Pericardium (tissue), 1 donor: ENCODE results near the genes TRO and ARHGEF9.

DNA sequence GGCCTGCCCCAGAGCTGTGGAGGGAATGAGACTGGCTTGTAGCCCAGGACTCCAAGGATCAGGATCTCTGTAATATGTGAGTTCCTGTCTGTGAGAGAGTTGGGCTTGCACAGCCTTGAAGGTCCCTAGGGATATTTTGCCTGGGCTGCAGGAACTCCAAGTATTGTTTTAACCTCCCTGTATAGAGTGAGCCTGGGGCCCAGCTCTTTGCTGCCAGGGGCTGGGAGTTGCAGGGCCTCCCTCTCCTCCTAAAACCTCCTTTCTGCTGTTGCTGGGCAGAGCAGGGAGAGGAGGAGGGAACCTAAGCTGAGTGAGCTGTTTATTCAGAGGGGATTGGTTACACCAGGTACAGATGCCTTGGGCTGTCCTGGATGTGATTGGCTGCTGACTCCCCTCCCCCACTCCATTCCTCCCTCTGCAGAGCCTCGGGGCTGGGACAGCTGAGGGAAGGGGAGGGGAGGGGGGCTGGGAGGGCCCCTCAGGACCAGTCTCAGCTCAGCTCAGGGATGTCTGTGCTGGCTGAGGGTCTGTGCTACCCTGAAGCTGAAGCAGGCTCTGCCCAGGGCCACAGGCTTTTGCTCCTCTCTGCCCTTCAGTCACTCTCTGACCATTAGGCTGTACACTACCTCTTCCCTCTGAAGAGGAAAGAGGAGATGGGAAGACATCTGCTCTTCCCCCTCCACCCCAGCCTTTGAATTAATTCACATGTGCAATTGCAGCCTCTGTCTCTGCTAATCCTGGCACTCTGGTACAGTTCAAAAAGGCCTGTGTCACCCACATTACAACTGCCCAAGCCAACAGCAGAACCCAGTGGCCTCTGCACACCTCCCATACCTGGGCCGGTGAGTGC is 23.4 kb downstream of the ITIH6 start:
- RRBS, result no CpG with 5 or more reads among the region's 2 CpGs

- RRBS, result 88% methylated on average over 4 of the region's 12 CpGs
These were observed 7.6 kb downstream of the MAGED2 start for GRCh38 chrX:54815148-54815496.

GRCh38 chrX:54823646-54824092 is 16.1 kb downstream of the MAGED2 start:
- RRBS, result no CpG with 5 or more reads among the region's 3 CpGs

DNA sequence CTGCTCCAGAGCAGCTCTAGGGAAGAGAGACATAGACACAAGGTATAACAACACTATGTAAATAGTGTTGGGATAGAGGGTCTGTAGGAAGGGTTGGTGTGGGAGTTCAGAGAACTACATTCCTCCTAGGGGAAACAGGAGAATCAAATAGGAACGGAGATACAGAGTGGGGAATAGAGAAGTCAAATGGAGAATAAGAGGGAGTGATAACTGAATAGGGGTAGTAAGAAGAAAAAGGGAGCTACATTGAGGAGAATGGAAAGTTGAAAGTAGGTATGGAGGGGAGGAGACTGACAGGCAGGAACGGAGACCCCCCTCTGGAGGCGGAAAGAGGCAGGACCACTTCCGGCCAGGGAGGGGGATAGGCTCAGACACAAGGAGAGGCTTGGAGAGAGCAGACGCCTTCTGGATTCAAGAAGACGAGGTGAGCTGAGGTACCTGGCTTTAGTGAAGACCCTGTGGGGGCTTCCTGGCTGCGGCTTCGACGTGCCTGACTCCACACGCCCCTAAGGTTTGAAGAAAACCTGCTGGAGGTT is at the start of gene TRO:
TRO (plus strand) TSS at position 370 of the 536 bp plus-strand sequence.
- RRBS, result no CpG with 5 or more reads among the region's 10 CpGs

GRCh38 chrX:55159569-55159768 is 1.5 kb downstream of the FAM104B start:
- RRBS, result no CpG with 5 or more reads among the region's 2 CpGs

DNA sequence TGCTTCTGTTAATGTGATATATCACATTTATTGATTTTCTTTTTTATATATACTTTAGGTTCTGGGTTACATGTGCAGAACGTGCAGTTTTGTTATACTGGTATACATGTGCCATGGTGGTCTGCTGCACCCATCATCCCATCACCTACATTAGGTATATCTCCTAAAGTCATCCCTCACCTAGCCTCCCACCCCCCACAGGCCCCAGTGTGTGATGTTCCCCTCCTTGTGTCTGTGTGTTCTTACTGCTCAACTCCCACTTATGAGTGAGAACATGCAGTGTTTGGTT is 45.0 kb downstream of the FOXR2 start:
- RRBS, result no CpG with 5 or more reads among the region's 1 CpG

DNA sequence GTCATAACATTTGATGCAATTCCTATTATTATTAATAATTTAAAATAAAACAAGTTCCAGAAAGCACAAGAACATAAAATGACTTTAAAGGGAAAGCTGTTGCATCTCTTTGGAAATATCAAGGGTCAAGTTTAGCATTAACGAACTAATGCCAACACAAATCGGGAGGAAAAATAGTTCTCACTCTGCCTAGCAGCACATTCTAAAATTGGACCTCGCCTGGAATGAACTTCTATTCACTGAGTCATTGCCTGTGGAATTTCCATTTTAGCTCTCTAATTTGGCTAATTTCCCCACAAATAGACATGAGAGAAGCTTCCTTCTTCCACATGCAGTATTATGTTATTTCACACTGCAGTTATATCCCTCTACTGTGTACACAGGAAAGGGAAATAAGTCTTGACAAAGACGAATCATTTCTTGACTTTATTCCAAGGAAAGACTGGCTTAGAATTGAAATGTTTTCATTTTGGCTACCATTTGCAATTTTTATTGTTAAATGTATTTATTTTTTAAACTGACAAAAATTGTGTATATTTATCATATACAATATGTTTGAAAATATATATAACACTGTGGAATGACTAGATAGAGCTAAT is 9.3 kb downstream of the ZXDA start:
- RRBS, result no CpG with 5 or more reads among the region's 4 CpGs

DNA sequence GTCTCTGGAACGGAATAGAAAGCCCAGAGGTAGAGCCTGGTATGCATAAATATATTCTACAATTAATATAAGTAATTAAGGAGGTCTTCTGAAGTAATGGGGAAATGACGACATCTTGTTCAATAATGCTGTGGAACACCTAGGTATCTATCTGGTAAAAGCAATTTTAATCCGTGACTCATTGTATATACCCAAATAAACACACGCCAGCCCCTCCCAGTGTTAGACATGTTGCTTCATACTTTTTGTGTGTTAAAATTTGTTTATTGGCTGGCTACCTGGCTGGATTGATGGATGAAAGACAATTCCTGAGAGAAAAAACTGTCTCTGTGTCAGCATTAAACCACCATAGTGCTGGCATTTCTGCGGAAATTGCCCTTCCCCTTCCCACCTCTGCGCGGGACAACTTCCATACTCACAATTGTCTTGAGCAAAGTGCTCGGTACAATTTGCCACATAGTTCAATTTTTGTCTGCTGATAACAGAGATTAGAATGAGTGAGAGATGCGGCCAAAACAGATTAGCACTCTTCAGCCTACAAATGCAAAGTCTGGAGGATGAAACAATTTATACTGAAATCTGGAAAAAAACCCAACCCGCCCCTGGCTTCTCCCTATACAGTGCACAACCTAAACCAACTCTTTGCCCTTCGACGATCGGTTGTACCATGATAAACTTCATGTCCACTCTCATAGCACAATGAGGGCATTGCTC is 500 bp upstream of the ZXDA start:
- RRBS, result no CpG with 5 or more reads among the region's 13 CpGs

DNA sequence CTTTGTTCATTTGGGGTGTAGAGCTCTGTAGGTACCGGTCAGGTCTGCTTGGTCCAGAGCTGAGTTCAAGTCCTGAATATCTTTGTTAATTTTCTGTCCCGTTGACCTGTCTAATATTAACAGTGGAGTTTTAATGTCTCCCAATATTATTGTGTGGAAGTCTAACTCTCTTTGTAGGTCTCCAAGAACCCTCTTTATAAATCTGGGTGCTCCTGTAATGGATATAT is 387.1 kb downstream of the SPIN4 start:
- RRBS, result no CpG with 5 or more reads among the region's 2 CpGs

GRCh38 chrX:63349312-63350339 is 1.5 kb downstream of the SPIN4 start:
- RRBS, result no CpG with 5 or more reads among the region's 12 CpGs

- RRBS, result no CpG with 5 or more reads among the region's 3 CpGs
These were observed 27.2 kb downstream of the ARHGEF9 start for GRCh38 chrX:63757838-63758277.

- RRBS, result 32% methylated on average over 3 of the region's 33 CpGs
These were observed at the start of gene ARHGEF9 for GRCh38 chrX:63784877-63785949. Gene ARHGEF9 (minus strand): TSS chrX:63785214.

DNA sequence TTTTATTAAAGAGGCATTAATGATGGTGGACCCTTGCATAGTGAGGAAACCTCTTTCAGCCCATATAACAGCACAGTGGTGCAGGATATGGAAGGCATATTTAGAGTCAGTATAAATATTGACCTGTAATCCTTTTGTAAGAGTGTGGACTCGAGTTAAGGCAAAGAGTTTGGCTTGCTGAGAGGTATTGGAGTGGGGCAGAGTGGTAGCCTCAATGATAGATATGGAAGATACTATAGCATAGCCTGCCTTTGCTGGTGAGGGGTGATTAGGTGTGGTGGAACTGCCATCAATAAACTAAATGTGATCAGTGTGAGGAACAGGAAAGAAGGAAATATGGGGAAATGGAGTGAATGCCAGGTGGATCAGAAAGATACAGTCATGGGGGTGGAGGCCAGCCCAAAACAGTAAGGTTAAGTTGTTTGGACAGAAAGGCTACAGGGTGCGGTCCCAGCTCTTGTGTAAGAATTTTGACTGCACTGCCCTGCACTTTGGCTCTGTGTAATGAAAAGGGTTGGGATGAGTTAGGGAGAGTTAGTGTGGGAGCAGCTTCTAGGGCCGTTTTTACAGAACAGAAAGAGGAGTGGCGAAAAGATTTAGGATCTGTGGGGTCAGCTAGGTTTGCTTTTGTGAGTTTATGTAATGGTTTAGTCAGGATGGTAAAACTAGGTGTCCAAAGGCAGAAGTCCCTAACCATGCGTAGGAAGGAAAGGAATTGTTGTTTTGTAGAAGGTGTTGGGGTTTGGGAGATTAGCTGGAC is 96.5 kb downstream of the ZC3H12B start:
- RRBS, result no CpG with 5 or more reads among the region's 5 CpGs

DNA sequence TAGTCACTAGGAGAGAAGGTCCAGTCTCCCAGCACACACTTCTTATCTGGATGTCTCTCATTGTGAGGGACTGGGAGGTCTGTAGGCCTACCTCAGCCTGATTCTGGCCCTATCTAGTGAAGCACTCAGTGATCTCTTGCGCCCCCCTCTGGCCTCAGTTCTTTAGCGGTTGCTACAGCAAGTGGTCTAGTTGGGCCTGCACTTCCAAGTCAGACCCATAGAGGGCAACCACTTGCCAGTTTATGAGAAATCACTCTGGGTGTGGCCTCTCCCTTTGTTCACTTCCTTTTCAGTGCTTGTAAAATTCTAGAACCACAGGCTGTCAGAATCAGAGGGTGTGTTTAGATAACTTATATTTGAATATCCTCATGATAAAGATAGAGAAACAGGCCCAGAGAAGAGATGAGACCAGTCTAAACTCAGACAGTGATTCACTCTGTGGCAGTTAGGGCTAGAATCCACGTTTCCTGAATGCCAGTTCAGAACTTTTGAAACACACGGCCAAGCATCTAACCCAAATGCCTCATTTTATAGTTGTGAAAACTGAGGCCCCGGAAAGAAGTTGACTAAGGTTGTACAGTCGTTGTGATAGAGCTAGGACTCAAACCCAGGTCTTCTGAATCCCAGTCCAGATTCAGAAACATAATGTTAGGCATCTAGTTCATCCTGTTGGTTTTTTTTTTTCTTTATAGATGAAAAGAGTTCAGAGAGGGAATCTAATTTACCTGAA is 61.0 kb upstream of the LAS1L start:
- RRBS, result no CpG with 5 or more reads among the region's 6 CpGs

DNA sequence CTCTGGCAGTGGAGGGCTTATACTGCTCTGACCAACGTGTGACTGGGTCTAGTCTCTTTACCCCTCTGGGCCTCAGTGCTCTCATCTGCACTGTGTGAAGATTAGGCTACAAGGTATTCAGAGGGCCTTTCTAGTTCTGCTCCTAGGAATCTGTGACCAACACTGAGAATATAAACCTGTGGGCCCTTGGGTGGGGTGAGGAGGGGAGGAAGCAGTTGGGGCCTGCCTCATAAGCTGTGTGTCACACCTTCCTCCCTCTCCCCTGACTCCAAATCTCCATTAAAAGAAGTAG is 66.4 kb upstream of the MSN start:
- RRBS, result no CpG with 5 or more reads among the region's 1 CpG

DNA sequence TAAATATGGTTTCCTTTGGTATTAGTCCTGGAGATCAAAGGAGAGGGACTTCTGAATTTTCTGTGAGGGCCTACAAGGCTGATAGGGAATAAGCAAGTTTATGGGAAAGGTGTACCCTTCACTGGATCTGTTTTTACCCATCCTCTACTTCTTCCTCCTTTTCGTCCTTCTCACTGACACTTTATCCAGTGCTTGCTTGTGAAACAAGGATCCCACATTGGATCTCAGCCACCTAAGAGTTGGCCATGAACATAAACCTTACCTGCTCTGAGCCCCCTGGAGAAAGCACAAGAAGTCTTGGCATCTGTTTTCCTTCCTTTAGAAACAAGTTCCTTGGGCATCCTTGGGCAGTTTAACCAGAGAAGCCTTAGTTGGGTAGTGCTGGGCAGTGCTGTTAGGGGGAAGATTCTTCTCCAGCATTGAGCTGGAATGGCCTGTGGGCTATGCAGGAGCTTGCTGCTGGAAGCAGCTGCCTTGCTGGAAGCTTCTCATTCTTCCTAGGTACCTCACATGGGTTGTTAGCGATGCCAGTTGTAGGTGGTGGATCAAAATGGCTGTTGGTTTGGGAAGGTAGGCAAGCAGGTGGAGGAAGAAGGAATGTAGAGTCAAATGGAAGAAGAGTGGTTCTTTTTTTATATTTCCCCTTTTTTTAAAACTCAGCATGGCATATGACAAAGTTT is 12.2 kb downstream of the MSN start:
- RRBS, result no CpG with 5 or more reads among the region's 2 CpGs

DNA sequence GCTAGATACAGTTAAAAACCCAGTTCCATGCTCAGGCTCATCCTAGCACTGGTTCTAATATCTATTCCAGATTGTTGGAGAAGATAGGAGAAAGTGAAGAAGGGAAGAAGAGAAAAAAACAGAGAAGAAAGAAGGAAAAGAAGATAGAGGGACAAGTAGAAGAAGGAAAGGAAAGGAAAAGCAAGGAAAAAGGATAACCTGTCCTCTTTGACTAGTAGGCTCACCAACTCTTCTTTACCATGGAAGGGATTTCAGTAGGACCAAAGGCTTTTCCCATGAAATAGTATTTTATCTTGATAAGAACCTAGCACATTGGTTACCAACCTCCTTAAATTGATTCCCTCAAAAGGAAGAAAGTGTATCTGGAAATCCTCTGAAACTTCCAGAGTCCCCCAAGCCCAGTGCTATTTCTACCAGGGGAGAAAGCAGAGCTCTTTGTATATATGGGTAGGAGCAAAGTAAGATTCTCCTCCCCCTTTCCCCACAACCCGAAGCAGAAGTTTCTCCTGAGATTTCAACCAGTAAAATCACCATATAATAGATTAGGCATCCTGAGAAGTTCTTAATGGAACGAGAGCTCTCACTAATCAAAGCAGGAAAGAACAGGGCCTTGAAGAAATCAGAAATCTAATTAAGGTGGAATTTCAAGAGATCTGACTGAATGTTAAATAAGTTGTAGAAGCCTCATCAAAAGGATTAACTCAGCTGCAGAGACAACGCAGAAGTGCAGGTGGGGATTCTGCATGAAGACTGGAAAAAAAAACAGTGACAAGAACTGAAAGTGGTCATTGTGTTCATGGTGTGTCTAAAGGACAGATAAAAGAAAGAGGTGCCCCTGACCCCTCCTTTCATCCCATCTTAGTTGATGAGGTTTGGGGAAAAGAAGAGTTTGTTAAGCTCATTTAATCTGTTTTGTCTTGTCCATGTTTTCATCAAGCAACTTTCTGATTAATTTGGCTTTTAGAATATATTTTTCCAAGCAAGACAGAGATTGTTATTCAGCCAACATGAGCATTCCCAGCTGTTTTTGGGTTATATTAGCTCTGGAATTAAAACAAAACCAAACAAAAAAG is 39.2 kb downstream of the VSIG4 start:
- RRBS, result no CpG with 5 or more reads among the region's 3 CpGs

GRCh38 chrX:66020916-66021214 is 19.0 kb downstream of the VSIG4 start:
- RRBS, result no CpG with 5 or more reads among the region's 5 CpGs

GRCh38 chrX:68696248-68696806 is 48.9 kb downstream of the STARD8 start:
- RRBS, result no CpG with 5 or more reads among the region's 6 CpGs